Sigmoid colon (tissue), 4 donors: ENCODE measurements around the genes FBLN7, ZC3H8, POLR1B and NT5DC4.

DNA sequence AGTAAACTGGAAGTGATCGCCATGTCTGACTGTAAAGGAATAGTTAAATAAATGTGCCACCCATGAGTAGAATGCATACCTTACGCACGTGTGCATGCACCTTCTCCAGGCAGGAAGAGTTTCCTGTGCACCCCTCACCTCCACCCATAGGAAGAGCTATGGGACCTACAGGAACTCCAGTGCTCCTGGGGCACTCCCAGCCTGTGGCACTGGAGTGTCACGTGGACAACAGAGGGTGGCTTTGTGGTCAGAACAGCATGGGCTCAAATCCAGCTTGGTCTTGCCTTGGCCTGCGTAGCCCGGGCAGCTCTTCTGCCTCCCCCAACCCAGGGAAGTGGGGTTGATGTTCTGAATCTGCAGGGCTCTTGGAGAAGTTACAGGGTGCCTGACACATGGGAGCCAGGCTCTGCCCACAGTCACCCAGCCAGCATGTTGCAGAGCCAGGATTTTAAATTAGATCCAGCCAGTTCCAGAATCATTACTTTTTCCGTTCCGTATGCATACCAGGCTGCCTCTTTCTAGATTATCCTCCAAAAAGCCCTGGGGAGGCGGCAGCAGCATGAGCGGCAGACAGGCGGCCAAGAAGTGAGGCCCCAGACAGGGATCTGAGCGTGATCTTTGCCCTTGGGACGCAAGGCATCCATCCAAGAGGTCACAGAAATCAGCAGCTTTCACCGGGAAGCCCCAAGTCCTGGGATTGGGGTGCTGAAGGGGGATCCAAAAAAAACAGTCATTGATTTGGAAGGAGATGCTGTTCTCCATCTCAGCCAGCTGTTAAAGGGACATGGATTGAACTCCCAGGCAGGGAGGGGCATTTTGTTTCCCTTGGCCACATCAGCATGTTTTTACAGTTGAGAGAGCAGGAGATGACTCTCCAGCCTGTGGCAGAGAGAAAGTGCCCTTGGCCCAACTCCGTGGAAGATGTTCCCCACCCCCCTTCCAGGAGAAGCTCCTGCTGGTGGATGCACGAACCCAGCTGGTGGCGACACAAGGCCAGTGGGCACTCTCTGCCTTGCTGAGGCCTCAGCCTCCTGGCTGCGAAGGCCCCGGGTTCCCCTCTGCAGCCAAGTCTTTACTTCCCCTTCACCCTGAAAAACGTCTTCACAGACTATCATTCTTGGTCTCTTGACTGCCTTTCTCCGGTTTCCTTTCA is 265.8 kb downstream of the ANAPC1 start:
- PRO-cap = no peak
- RAMPAGE, long total RNA, 4 experiments = no peak in any of the 4 experiments

DNA sequence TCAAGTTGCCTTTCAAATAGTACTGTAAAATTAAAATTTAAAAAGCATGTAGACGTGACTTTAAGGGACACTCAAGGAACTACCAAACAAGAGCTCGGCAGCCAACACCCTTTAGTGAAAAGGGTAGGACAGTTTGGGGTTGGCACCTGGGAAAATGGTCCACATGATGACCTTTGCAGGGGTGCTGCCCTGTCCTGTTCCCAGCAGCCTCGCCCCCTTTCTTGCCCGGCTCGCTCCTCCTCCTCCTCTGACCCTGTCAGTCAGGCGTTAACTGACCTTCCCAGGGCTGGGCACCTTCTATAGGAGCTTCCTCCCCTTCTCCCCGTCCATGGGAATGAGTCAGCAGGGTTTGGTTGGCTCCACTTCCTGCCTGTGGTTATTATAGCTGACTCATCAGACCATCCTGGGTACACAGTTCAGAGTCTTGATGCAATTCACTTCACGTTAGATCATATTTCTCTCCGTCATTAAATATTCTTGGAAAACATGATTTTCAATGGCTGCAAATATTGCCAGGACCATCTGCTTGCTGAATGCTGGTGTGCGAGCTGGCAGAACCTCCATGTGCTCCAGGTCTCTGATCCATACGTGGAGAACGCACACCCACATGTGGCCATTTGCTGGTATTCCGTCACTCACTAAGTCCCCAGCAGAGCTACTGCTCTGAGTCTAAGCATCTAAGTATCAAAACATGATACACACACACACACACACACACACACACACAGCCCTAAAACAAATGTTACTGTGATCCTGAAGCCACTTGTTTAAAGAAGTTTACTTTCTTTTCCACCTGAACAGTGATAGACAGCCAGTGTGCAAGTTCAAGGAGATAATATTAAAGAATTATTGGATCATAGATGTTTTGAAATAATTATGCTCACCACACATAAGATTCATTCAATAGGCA is 185.0 kb downstream of the ANAPC1 start:
- PRO-cap = no peak
- RAMPAGE, long total RNA, 4 experiments = no peak in any of the 4 experiments

DNA sequence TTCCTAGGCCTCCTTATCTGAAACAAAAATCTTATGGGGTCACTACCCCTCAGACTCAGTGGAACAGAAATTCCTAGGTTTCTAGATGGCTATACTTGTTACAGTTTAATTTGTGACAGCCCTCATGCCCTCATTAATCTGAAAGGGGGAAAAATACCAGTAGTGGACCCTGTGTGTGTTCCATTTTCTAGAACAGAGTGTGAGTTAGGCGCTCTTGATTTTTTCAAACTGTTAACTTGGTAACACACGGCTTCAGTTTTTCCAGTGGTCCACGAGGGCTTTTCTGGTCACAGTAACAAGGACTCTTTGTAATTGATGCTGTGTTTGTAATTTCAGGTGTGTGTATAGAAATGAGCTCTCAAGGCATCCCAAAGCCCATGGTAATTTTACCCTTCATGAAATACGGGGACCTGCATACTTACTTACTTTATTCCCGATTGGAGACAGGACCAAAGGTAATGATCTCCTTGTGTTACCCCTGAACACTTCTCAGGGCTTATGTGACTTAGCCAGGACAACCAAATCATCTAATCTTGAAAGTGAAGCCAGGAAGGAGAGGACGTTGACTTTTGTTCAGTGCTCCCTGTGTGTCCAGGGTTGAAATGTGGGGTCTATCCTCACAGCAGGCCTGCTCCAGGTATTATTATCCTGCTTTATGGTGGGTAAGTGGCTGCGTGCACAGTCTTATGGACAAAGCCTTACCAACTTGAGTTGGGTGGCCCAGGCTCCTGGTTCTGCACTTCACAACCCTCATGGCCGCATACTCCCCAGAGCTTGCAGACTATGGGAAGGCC is 45.3 kb upstream of the TMEM87B start:
- PRO-cap = no peak
- RAMPAGE, long total RNA, 4 experiments = no peak in any of the 4 experiments

- PRO-cap = no peak
- RAMPAGE, long total RNA, 4 experiments = no peak in any of the 4 experiments
Observed at GRCh38 chr2:112058701-112059342, 3.8 kb downstream of the TMEM87B start.

- PRO-cap = no peak
- RAMPAGE, long total RNA, 4 experiments = no peak in any of the 4 experiments
Observed at GRCh38 chr2:112138226-112139354, at the start of gene FBLN7. Gene FBLN7, plus strand, starts transcription at chr2:112138385.

- PRO-cap = no peak
- RAMPAGE, long total RNA, 4 experiments = no peak in any of the 4 experiments
Observed at GRCh38 chr2:112154616-112155305, 16.6 kb downstream of the FBLN7 start.

- PRO-cap = no peak
- RAMPAGE, long total RNA, 4 experiments = start-site peak on the minus strand in 4 of 4 experiments, at chr2:112255021-112255089 at its widest, 19 to 170 reads per replicate
Observed at GRCh38 chr2:112254216-112255281, at the start of gene ZC3H8. Gene ZC3H8, minus strand, starts transcription at chr2:112255042.

DNA sequence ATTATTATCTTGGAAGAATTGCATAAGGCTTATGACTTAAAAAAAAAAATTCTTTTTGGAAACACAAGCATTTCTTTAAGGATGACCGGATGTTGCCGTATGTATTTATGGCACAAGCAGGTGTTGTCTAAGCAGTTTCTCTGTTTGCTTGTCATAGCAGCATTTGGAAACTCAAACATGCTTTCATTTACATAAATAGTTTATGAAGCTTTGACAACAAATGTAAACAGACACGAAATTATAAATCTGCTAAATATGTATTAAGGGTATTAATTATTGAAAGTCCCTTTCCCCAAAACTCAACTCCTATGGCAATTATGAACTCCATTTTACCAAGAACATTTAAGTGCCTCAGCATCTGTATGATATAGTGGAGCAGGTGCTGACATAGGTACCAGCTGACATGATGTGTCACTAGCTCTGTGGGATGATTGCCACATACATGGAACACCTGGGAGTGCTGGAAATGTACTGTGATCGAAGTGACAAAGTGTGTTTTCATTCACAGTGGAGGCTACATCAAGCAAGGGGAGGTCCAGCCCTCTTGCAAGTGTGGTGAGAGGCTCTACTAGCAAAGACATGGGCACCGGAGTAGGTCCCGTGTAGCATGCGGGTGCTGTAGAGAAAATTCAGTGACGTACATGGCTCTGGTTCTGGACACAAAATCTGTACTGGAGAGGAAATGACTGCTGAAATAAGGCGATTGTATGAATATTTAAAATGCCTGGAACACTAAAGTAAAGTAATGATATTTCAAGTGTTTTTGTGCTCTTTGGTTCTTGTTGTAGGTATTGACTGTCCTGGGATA is 10.4 kb upstream of the POLR1B start:
- PRO-cap = no peak
- RAMPAGE, long total RNA, 4 experiments = no peak in any of the 4 experiments

DNA sequence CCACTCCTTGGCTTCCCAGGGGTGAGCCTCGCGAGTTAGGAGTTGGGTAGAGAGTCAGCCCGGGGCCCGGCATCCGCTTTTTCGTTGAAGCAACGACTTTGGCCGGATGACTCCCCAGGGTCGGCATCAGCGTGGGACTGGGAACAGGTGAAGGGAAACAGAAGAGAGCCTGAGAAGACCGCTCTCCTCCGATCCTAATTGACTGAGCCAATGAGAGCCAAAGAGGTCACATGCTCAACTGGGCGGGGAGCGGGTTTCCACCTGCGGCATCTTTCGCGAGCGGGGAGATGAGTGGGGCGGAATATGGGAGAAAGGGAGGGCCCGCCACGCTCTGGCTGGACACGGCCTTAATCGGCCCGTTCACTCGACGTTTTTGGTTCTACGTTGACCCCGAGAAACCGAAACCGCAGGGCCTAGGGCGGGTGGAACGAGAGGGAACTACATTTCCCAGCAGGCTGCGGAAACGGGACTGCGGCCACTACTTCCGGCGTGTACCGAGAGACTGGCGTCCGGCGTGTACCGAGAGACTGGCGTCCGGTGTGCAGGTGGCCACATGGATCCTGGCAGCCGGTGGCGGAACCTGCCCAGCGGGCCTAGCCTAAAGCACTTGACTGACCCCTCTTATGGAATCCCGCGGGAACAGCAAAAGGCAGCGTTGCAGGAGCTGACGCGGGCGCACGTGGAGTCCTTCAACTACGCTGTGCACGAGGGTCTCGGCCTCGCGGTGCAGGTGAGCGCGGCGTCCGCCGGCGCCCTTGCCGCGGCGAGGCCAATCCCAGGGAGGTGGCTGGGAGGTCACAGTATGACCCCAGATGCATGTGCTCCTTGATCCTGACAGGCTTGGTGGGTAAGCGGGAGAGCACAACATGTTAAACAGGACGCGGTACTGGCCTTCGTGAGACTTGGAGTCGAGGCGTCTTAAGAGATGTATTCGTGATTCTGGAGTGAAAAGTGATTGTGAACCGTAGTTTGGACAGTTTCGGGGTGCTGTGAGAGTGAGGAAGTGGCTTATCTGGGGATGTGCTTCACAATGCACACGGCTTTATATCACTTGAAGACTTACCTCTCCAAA is at the start of gene POLR1B:
TSS of gene POLR1B (plus strand) at position 524 of the 1,072 bp plus-strand sequence.
- PRO-cap = unidirectional peak, minus-strand start at position 200 of the sequence
- RAMPAGE, long total RNA, 4 experiments = start-site peak on the plus strand in 1 of 4 experiments, centred at position 506 of the sequence, 79 reads per replicate

GRCh38 chr2:112574876-112575575 is 9.4 kb upstream of the CHCHD5 start:
- PRO-cap = no peak
- RAMPAGE, long total RNA, 4 experiments = no peak in any of the 4 experiments

DNA sequence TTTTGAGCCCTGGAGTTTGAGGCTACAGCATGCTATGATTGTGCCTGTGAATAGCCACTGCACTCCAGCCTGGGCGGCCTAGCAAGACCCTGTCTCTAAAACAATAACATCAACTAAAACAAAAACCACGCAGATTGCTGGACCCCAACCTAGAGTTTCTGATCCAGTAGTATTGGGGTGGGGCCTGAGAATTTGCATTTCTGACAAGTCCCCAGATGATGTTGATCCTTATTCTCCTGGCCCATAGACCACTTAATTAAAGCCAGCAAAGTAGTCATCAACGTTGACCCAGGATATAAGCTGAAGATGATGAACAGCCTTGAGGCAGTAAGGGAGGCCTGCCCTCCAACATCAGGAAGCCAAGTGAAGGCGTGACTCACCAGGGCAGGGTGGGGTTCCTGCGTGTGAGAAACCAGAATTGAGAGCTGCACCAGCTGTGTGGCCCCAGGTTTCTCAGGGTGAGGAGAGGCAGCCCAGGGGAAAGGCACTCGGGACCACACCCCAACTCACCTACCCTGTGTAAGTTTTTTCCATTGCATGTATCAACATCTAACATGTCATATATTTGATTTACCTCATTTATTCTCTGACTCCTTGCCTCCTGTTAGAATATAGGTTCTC is 21.4 kb upstream of the SLC20A1 start:
- PRO-cap = no peak
- RAMPAGE, long total RNA, 4 experiments = no peak in any of the 4 experiments

DNA sequence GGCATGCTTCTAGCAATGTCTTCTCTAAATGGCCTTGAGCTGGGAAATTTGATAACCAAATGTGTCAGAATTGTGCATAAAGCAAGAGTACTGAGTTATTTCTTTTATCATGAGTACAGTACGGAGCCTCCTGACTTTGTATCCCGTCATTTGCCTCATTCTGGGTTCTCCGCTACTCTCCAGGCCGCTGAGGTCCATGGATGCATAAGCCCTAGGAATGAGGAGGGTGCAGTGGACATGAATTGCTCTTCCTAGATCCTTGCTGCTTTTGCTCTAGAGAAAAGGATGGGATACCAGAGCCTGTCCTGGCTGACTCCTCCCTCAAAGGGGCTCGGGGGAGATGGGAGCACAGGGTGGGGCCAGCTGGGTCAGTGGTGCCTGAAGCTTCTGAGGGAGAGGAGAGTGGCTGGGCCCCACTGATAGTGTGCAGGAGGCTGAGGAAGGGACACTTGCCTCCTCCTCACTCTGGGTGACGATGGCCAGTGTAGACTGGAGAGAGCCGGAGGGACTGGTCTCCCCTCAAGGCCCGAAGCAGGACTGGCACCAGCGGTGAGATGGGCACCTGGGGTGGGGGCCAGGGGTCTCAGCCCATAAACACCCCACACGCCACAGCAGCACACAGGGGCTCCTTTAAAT is at the start of gene NT5DC4:
TSS of gene NT5DC4 (plus strand) at position 416 of the 636 bp plus-strand sequence.
- PRO-cap = no peak
- RAMPAGE, long total RNA, 4 experiments = no peak in any of the 4 experiments

DNA sequence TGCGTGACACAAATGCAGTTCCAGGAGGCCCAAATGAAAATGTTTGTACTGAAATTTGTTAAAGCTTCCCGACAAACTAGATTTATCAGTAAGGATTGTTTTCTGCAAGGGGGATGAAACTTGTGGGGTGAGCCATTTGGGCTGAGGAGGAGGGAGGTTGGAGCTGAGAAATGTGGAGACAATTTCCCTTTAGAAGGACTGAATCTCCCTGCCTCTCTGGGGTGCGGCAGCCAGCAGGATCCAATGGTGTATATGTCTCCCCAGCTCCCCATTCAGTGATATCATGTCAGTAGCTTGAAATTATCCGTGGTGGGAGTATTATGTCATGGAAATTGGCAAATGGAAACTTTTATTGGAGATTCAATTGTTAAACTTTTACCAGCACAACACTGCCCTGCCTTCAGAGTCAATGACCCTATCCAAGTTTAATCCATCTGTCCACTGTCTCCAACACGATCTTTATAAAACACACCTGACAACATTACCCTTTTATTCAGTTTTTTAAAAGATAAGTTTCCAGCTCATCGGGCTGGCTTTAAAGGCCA is 5.1 kb upstream of the IL1RN start:
- PRO-cap = no peak
- RAMPAGE, long total RNA, 4 experiments = no peak in any of the 4 experiments

DNA sequence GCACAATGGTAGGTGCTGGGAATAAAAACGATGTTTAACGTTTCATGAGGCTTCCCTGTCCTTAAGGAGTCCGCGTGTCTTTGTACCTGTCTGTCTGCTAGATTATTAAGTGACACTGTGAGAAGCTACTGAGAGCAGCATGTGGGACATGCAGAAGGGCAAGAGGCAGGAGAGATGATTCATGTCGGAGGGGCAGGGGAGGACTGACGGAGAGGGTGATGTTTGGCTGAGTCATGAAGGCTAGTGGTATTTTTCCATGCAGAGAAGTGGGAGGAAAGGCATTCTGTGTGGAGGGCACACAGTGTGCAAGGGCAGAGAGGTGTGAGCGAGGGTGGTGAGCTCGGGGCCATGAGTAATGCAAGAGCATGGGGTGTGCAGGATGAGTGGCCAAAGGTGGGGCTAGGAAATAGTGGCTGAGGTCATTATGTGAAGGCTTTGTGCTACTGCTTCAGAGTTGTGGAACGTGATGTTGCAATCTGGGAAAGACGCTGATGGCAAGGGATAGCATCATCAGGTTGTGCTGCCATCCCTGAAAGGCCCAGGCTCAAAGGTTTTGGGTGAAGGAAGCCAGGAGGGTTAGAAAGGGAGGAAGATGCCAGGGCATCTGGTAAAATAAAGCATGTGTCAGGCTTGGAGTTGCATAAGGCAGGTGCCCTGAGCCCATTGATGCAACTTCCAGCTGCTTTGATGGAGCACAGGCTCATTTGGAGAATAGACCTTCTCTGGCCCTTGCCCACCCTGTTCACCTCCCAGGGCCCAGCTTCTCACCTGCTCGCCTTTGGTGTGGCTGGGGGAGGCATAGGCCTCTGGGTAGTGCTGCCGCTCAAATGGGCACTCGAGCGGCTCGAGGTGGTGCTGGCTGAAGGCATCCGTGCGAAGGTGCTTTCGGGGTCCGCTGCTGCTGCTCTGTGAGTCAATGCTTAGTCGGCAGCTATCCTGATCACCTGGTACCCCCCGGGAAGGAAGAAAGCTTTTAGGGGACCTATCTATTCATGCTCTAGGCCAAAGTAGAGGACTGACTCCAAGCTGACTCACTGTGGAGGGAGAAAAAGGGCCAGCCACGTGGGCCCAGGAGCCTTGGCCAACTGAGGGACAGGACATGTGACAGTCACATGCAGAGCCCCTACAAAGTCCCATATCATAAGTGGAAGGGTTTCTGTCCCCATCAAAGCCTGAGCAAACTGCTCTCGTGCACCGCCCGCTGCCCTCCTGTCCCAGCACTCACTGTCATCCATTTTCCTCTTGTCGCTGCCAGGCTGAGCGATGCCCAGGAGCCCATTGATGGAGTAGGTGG is 37.5 kb downstream of the PAX8 start:
- PRO-cap = bidirectional peak, plus-strand start at position 479 of the sequence, minus-strand start at position 160 of the sequence
- RAMPAGE, long total RNA, 4 experiments = start-site peak on the plus strand in 1 of 4 experiments, centred at position 593 of the sequence, 8 reads per replicate

DNA sequence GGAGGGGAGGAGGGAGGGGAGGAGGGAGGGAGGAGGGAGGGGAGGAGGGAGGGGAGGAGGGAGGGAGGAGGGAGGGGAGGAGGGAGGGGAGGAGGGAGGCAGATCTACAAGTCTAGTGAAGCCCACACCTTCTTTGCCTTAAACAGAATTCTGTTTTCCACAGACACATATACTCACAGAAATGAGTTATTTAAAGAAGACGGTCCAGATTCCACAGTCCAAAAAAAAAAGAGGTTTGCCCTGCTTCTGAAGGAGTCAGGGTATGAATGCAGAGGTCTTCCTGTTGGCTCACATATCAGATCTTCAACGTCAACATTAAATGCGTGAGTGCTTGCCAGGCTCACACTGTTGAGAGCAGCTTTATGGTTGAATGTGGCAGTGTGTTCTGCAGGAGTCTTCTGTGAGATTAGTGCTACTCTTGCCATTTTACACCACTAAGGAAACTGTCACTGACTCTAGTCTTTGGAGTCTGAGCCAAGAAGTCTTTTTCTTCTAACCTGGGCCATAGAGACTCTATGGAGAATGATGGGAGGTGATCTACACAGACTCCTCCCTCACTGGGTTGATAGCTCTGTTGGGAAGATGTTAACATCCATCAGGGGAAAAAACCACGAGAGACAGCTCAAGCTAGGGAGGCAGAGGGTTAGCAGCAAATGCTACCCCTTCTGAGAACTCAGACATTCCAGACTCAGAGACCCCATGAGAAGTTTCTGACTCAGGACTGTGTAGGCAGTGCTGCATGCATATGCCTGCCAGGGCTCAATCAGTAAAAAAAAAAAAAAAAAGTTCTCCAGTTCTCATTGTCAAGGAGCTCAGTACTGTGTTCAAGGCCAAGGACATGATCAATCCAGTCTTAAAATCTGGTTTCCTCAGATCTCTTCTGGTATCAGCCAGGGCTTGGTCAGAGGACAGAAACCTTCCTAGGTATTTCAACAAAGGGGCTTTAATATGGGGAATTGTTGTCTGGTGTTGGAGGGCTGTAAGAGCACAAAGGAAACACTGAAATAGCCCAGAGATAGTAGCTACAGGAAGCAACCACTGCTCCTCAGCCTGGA is 23.2 kb downstream of the PAX8 start:
- PRO-cap = no peak
- RAMPAGE, long total RNA, 4 experiments = start-site peak on the plus strand in 1 of 4 experiments, centred at position 569 of the sequence, 5 reads per replicate

- PRO-cap = no peak
- RAMPAGE, long total RNA, 4 experiments = no peak in any of the 4 experiments
Observed at GRCh38 chr2:113264155-113265378, 14.2 kb downstream of the PAX8 start.

DNA sequence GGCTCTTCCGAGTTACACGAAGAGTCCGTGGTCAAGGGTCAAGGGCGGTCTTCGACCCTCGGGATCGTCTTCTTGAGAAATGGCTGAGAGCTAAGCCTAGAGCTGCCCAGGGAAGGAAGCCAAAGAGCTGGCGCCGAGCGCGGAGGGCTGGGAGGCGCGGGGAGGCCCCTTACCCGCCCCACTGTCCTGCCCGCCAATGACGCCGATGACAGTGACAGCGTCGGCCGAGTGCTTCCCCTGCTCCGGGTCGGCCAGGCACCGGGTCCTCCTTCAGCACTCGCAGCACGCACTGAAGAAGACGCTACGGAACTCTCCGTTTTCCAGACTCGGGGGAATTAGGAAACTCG is 4.4 kb downstream of the FOXD4L1 start:
- PRO-cap = no peak
- RAMPAGE, long total RNA, 4 experiments = no peak in any of the 4 experiments

DNA sequence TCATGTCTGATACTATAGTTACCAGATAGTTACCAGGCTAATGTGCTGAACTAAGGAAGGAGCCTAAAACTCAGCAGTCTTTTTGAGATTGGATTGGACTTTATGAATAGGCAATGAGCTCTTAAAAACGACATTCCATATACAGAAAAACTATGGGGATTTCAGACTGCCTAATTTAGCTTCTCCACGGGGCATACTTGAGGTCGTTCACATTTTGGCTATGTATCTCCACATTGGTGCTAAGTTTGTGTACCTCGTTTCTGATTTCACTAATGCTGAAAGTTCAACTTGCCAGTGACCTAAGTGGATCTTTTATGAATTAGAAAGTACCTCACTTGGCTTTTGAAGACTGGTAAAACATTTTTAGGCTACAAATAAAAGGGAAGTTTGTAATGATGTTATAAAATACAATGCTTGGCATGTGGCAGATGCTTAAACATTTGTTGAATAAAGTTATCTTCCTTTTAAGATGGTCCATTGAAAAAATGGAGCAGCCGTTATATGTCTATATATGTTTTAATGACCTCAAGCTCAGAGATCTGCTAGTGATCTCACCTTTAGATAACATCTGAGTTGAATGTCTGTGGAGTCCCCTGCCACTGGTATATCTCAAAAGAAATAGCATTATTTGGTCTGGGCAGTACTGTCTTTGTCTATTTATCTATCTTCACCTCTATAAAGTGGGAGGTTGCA is 73.5 kb downstream of the ACTR3 start:
- PRO-cap = no peak
- RAMPAGE, long total RNA, 4 experiments = no peak in any of the 4 experiments

GRCh38 chr2:113979234-113980060 is 89.6 kb downstream of the ACTR3 start:
- PRO-cap = no peak
- RAMPAGE, long total RNA, 4 experiments = no peak in any of the 4 experiments

- PRO-cap = no peak
- RAMPAGE, long total RNA, 4 experiments = start-site peak on the plus strand in 2 of 4 experiments, at chr2:115162140-115162198 at its widest, 10 to 20 reads per replicate
Observed at GRCh38 chr2:115161203-115162340, 719.1 kb downstream of the DPP10 start.